ENCODE results near the gene TBC1D1.

DNA sequence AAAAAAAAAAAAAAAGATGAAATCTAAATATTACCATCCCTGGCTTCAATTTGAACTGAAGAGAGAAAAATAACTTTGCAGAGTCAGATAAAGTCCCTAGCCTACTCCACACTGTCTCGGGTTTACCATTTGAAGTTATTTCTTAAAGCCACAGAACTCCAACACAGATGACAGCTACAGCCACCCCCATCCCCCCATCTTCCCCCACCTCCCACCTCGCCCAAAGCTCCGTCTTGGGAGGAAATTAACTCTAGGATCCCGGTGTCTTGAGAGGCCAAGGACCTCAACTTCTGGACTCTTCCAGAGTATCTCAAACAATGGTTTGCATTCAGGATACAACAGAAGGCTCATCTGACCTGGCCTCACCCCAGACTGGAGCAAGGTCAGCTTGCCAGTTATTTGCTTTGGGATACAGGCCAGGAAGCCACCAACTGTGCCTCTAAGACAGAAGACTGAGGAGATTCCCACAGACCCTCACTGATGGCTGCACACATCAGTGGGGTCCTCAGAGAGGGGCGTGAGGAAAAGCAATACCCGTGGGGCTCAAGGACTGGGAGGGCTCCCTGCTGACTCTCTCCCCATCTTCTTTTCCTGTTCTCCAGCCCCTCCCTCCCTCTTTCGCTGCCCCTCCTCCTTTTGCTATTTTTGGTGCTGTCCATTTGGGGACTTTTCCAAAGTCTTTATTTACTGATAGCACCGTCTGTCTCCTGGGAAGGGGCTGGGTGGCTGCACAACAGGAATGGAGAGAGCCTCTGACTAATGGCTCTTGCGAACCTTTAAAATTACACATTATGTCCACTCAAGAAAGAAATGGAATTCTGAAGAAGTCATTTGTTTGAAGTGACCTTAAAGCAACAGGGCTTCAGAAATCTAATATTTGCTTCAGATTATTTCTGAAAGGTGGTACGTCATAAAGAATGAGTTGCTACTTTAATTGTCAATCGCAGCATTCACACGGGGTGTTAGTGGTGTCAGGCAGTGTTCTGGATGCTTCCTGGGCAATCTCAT, 23.3 kb downstream of the RELL1 start:
- PRO-cap: no peak
- RAMPAGE, long total RNA, 3 experiments: no peak in any of the 3 experiments

DNA sequence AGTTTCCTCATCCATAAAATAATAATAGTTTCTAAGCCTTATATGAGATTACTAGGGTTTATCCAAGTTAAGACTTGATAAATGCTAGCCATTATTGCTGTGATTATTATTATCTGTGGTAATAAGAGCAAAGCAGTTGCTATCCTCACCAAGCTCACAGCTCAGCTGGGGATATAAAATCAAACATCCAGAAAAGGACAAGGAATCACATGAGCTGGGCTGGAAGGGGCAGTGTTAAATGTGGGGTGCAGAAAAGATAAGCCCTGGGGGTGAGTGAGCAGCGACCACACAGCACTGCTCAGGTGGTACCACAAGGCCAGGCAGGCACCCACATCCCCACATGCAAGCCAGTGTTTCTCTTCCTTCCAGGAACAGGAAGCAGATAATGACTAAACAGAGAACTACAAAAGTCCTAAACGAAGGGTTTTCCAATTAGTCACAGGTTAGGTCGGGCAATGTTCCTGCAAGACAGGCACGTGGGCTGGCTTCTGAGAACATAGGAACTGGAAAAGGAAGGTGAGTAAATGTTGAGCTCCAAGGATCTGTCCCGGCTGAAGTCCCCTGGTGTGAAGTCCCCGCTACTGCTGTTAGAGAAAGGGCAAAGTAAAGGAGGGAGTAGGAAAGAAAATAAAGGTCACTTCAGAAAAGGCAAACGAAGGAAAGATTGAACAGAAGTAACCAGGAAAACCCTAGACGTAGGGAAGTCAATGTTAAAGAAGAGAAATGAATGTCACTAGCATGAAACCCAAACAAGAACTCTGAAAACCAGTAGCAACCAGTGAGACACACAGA, 19.5 kb downstream of the RELL1 start:
- PRO-cap: no peak
- RAMPAGE, long total RNA, 3 experiments: no peak in any of the 3 experiments

- PRO-cap: no peak
- RAMPAGE, long total RNA, 3 experiments: no peak in any of the 3 experiments
Observed at GRCh38 chr4:37676646-37677334, 9.4 kb downstream of the RELL1 start.

DNA sequence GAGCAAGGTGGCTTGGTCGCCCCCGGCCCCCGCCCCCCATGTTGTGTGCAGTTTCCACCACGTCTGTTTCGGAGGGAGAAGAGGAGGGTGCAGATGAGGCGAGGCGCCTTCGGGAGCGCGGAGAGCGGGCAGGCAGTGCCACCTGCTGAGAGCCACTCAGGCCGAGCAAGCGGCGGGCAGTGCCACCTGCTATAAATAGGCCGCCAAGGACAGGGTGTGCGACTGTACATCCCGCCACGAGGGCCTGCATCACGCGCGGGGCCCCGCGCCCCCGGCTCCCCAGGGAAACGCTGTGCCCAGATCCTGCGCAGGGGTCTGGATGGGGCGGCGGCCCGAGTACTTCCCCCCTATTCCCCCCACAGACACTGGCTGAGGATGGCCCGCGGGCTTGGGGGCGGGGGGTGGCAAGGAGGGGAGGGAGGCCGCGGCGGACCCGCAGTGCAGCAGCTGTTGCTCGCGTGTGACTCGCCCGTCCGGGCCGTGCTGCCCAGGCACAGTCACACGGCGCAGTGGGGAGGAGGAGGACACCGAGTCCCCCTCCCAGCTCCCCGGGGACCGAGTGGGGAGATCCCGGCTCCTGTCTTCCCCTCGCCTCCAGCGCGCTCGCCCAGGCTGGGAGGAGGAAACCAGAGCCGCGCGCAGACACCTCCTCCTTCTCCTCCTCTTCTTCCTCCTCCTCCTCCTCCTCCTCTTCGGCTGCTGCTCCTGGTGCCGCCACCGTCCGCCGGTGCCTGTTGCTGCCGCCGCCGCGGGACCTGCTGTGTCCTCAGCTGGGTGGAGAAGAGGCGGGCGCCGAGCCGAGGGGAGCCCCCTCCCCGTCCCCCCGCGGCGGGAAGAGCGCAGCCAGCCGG, at the start of gene TBC1D1:
TBC1D1 (plus strand) TSS at position 686 of the 851 bp plus-strand sequence.
- PRO-cap: bidirectional peak, plus-strand start at position 221 of the sequence, minus-strand start at position 167 of the sequence; bidirectional peak, plus-strand start at position 500 of the sequence, minus-strand start at position 462 of the sequence
- RAMPAGE, long total RNA, 3 experiments: start-site peak on the plus strand in 1 of 3 experiments, centred at position 701 of the sequence, 25 reads per replicate

DNA sequence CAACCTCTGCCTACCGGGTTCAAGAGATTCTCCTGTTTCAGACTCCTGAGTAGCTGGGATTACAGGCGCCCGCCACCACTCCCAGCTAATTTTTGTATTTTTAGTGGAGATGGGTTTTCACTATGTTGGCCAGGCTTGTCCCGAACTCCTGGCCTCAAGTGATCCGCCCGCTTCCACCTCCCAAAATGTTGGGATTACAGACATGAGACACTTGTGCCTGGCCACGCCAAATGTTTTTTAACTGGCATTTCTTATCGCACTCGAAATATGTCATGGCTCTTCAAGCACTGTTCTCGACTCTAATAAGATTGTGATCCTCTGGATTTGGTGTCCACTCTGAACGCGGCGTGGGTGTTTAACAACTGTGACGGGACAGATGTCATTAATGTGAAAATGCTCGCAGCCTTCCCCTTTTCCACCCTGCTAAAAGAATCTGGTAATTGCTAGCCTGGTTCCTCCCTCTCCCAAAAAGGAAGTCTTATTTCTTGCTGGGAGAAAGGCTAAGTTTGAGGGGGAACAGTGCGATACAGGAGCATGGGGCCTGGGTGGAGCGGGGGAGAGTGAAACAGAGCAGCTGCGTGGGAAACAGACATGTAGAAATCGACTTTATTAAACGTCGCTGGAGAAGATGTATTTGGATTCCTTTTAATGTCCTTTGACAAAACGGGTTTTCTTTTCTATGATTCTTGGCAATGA, 17.5 kb downstream of the TBC1D1 start:
- PRO-cap: no peak
- RAMPAGE, long total RNA, 3 experiments: no peak in any of the 3 experiments

- PRO-cap: no peak
- RAMPAGE, long total RNA, 3 experiments: no peak in any of the 3 experiments
Observed at GRCh38 chr4:38082092-38082423, 121.9 kb downstream of the PTTG2 start.

DNA sequence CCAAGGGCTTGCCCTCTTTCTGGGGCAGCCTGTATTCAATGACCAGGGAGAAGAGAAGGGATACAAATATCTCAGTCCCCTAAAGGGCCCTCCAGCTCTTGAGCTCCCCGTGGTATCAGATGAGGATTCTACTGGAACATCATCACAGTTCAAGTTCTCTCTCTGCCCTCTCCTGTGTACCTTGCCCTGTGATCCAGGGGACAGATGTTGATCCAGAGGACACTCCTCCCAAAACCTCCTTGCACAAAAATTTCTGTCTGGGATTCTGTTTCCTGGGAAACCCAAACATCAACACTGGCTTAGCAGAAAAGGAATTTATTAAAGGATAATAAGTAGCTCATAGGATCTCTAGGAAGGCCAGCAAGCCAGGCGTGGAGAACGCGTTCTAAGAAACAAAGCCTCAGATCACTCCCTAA, 296.3 kb upstream of the KLF3 start:
- PRO-cap: no peak
- RAMPAGE, long total RNA, 3 experiments: no peak in any of the 3 experiments

- PRO-cap: no peak
- RAMPAGE, long total RNA, 3 experiments: no peak in any of the 3 experiments
Observed at GRCh38 chr4:38562570-38563411, 101.2 kb upstream of the KLF3 start.

GRCh38 chr4:38565384-38565846, 98.6 kb upstream of the KLF3 start:
- PRO-cap: no peak
- RAMPAGE, long total RNA, 3 experiments: no peak in any of the 3 experiments

DNA sequence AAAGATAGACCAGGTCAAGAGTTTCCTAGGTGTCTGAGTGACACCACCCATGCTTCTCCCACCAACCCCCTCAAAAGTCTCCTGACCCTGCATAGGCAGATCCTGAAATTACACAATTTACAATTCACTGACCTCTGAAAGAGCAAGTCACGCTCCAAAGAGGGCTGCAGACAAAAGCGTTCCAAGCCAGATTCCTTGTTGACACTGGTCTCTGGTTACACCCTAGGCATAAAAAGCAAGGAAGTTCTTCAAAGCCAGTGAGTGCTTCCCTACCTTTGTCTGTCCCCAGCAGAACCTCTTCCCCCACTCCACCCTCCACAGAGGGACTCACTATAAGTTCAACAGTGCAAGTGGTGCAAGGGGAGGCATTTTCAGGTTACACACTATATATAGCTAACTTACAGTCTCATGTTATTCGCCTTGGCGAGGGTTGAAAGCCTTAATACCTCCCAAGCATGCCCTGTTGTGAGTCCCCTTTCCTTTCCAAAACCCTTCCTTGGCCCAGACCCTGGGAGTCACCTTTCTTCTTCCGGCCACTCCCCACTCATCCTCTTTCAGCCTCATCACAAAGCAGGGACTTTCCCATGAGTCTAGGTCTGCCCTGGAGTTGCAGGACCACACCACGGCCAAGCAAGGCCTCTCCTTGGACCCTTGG, 58.1 kb upstream of the KLF3 start:
- PRO-cap: no peak
- RAMPAGE, long total RNA, 3 experiments: no peak in any of the 3 experiments

DNA sequence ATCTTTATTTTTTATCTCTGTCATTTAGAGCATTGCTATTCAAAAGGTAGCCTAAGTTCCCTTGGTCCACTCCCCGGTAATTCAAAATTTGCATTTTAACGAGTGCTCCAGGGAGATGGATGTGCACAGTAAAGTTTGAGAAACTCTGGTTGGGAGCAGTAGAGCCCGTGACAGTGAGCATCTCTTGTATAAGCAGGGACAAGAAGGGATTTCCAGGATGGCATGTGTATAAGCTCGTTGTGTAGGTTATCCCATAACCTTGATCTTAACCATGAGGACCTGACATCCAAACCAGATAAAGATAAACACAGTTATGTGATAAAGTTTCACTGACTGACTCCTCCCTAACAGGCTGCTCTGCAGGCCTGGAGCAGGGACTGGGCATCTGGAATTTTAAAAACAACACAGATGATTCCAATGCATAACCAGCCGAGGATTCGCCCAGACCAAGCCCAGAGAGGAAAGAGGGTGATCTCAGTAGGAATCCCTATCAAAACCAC, 22.6 kb downstream of the KLF3 start:
- PRO-cap: no peak
- RAMPAGE, long total RNA, 3 experiments: no peak in any of the 3 experiments

GRCh38 chr4:38693428-38694047, 29.5 kb downstream of the KLF3 start:
- PRO-cap: no peak
- RAMPAGE, long total RNA, 3 experiments: no peak in any of the 3 experiments

- PRO-cap: no peak
- RAMPAGE, long total RNA, 3 experiments: no peak in any of the 3 experiments
Observed at GRCh38 chr4:38694168-38695053, 30.4 kb downstream of the KLF3 start.

DNA sequence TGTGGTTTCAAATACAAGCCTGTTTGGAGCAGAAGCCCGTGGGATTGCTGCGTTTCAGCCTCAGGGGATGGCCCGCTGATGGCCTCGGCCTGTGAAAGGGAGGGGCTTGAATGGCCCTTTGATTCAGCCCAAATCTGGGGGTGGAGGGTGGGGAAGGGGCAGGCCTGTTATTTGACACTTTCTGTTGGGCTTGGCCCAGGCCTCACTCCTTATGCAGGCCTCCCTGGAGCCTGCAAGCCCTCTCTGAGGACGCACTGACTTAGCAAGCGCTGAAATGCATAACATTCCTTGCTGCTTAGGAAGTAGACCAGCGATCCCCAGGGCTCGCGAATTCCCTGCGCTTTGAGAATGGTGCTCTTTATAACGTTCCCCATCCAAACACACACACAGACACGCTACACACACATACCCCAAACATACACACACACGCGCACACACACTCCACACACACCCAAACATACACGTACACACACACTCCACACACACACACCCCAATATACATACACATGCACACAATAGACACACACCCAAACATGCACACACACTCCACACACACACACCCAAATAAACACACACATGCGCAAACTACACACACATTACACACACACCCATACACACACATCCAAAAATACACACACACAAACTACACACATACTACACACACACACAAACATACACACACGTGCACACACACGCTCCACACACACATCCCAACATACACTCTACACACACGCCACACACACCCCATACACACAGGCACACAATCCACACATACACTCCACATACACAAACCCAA, 29.6 kb downstream of the TLR10 start:
- PRO-cap: unidirectional peak, minus-strand start at position 93 of the sequence
- RAMPAGE, long total RNA, 3 experiments: no peak in any of the 3 experiments

DNA sequence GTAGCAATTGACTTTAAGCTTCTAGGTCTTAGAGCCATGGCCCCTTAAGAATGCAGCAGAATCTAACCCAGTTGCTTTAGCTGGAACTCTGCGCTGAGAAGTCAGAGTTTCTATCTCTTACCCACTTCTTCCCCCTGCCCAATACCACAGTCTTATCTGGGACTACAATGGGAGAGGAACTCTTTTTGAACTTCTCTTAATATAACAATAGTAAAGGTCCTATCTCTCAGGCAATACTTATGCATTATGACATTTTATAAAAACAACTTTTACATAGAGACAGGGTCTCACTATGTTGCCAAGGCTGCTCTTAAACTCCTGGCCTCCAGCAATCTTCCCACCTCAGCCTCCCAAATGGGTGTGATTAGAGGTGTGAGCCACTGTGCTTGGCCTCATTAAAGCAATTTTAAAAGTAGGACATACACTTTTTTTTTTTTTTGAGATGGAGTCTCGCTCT, 1.8 kb downstream of the TLR10 start:
- PRO-cap: no peak
- RAMPAGE, long total RNA, 3 experiments: no peak in any of the 3 experiments

DNA sequence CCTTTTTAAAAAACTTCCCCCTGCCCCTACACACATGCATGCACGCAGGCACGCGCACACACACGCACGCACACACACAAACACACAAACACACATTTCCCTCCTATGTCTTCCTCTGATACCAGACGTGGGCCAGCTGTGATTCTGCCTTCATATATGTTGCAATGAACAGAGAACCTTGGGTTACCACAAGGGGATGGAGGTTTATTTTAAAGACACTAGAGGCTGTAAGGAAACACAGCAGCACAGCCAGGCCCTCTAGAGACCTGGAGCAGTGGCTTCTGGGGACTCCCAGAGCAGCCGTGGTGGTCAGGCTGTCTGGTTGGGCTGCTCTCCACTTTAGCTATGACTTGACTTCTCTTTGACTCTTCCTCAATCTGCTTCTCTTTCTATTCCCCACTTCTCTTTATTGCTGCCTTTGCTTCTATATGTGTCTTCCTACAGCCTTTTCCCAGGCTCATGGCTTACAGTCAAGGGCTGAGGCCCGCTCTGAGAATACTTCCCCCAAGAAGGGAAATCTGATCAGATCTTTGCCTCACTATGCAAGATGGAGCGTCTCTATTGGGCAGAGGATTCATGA, 3.2 kb upstream of the TLR10 start:
- PRO-cap: no peak
- RAMPAGE, long total RNA, 3 experiments: no peak in any of the 3 experiments

GRCh38 chr4:38804114-38804694, 387 bp downstream of the TLR1 start:
- PRO-cap: no peak
- RAMPAGE, long total RNA, 3 experiments: no peak in any of the 3 experiments

DNA sequence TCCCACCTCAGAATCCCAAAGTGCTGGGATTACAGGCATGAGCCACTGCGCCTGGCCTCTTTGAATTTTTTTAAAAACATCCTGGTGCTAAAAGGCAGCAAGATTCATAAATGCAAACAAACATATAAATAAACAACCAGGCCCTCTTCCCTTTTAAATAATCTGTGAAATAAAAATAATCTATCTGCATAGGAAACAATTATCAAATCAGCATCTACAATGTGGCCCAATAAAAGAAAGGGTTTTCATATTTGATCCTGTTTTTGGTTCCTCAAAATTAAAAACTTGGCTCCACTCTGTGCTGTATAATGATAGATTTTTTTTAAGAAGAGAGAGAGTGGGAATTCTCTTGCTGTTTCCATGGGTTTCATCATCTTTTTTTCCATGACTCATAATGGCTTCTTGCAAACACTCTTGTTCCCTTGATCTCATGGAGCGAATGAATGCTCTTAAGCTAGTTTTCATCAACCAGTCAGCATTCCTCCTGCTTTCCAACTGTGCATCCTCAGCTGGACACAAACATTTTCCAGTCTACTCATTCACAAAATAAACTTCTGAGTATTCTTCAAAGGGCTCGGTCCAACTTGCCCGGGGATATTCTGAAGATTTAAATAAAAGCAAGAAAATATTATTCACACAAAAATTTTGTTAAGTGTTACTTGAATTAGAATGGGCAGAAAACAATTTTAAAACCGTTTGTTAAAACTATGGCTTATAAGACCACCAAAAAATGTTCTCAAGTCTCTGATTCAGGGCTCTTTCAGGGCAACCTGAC, 65.0 kb downstream of the TMEM156 start:
- PRO-cap: no peak
- RAMPAGE, long total RNA, 3 experiments: no peak in any of the 3 experiments

GRCh38 chr4:39117078-39117699, 55.2 kb downstream of the KLHL5 start:
- PRO-cap: no peak
- RAMPAGE, long total RNA, 3 experiments: no peak in any of the 3 experiments

- PRO-cap: no peak
- RAMPAGE, long total RNA, 3 experiments: no peak in any of the 3 experiments
Observed at GRCh38 chr4:39452016-39452430, 6.7 kb downstream of the RPL9 start.

All from gastrocnemius medialis (tissue), 3 donors.